ENCODE measurements around a stretch of chr22.

DNA sequence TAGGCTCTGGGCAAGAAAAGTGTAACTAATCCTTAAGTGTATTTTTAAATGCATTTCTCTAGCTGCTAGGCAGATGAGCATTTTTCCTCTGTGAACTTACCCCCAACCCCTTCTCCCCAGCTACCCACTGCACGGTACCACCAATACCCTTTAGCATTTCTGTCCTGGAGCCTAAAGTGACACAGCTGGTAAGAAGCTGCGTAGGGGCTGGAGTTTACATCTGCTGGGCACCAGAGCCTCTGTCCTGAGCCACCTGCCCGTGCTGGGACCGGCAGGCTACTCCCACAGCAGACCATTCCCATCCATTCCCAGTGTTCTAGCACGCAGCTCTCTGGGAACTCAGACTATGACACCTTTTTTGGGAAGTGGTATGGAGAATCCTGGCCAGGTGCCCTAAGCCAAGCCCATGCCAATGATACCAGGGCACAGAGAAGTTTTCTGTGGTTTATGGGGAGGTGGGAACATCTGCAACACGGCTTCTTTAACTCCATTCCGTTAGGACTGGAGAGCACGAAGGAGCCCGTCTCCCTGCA, 2.5 kb downstream of the TUBA8 start:
- PRO-cap, 2 experiments: no peak in any of the 2 experiments

GRCh38 chr22:18115780-18116289, 5.2 kb downstream of the TUBA8 start:
- PRO-cap, 2 experiments: no peak in any of the 2 experiments

- PRO-cap, 2 experiments: no peak in any of the 2 experiments
These were observed 7.3 kb downstream of the USP18 start for GRCh38 chr22:18157311-18157715.

GRCh38 chr22:18967463-18968192, 31.5 kb upstream of the PRODH start:
- PRO-cap, 2 experiments: no peak in any of the 2 experiments

DNA sequence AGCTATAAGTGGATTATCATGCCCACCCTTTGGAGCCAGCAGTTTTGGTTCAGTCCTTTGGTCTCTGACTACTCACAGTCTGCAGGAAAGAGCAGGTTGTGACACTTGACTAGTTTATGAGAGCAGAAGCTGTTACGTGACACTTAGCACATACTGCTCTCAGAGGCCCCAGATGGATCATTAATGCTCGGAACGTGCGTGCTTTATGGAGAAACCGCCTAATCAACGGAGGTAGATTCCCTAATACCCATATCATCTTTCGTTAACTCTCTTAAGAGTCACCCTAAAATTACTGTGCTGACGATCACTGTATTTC, 66.3 kb upstream of the PRODH start:
- PRO-cap, 2 experiments: no peak in any of the 2 experiments

DNA sequence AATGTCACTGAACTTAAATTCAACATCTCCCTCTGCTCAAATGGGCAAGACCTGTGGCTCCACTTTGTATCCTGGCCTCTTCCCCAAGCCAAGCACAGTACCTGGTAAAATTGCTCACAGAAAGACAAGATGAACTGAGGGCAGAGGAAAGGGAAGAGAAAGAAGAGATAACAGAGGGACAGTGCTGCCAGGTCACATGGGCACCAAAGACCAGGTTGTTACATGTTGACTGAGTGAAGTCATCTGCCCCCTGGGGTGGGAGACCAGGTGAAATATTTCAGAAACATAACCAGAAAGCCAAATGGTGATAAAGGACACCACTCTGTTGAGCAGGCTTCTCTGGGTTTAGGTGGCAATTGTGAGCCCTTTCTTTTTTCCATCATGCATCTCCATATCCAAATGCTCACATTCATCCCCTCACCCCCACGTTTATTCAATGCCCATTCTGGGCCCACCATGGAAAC, 51.8 kb downstream of the DGCR2 start:
- PRO-cap, 2 experiments: no peak in any of the 2 experiments

GRCh38 chr22:19081369-19082046, 40.7 kb downstream of the DGCR2 start:
- PRO-cap, 2 experiments: no peak in any of the 2 experiments

DNA sequence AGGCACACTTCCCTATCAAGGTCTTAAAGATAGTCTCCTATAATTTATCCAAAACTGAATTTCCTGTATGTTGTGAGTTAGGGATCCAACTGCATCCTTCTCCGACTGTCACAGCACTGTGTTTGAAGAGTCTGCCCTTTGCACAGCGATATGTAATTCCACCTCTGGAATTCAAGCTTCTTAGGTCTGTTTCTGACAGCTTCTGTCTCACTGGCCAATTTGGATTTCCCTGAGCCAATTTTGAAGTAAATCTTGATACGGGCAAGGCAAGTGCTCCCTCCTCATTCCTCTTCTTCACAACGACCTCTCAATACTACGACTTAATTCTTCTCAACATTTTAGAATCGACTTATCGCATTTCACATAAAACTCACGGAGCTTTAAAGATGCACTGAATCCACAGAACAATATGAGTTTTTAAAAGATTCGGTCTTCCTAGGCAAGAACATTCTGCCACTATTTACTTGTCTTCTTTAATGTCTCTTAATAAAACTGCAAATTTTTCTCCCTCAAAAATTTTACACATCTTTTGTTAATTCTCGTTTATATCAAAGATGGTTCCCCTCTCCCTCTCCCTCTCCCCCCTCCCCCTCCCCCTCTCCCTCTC, 39.0 kb downstream of the DGCR2 start:
- PRO-cap, 2 experiments: no peak in any of the 2 experiments

- PRO-cap, 2 experiments: no peak in any of the 2 experiments
These were observed 2.9 kb downstream of the SLC25A1 start for GRCh38 chr22:19175285-19176402.

- PRO-cap, 2 experiments: no peak in any of the 2 experiments
These were observed 1.7 kb downstream of the SLC25A1 start for GRCh38 chr22:19176440-19177563.

DNA sequence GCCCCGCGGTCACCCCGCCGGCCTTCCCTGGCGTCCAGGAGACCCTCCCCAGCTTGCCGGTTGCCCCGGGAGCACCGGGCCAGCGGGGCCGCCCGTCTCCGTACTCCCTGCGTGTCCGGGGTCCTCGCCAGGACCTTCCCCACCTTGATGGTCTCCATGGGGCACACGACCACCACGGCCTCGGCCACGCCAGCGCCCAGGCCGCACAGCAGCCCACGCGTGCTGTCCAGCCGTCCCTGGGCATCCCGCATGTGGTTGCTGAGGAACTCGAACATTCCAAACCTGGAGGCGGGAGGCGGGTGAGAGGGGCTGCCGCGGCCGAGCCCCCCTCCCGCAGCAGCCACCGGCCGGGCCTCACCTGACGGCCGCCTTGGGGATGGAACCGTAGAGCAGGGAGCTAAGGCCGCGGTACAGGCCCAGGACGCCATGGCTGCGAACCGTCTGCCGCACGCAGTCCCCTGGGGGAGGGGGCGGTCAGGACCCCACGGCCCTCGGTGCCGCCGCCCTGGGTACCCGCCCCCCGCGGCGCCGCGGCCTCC, 883 bp downstream of the SLC25A1 start:
- PRO-cap, 2 experiments: no peak in any of the 2 experiments

GRCh38 chr22:19259409-19259920, 32.1 kb downstream of the CLTCL1 start:
- PRO-cap, 2 experiments: no peak in any of the 2 experiments

DNA sequence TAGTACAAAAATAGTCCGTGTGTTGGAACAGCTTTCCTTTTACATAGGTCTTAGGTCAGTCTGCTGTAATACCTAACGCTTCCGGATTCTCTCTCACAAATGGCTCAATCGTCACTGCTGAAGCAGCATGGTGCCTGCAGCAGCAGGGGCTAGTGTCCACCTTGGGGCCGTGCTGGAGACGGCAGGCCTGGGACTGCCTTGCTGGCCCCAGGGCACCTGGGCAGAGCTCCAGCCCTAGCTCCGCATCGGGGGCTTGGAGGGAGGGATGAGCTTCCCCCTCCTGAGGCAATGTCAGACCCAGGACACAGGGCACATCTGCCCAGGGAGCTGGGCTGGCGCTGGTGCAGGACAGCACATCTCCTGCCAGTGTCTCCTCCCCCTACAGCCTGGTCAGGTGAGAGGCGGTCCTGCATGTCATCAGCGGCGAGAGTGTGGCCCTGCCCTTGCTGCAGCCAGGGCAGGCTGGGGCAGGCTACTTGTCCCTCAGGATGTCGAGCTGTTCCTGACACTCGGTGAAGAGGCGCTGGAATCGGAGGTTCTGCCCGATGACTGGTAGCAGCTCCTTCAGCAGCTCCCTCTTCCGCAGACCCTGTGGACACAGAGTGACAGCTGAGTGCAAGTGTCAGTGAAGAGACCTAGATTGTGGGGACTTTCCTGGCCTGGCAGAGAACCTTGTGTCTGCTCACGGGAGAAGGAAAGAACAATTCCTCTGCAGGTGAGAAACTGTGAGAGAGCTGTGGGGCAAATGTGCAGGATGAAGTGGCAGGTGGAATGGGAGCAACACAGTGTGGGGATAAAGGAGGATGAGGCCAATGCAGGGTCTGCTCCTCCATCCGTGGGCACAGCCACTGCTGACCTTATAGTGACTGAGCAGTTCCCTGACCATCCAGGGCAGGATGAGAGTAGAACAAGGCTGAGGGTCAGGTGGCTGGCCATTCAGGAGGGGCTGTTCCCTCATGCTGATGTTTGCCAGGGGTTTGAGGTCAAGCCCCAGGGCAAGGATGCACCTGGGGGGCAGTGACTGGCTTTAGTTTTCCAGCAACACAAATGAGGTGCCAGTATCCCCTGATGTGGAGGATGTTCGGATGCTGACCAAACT, 39.8 kb upstream of the CLTCL1 start:
- PRO-cap, 2 experiments: no peak in any of the 2 experiments

- PRO-cap, 2 experiments: no peak in any of the 2 experiments
These were observed 6.4 kb downstream of the HIRA start for GRCh38 chr22:19424986-19425749.

GRCh38 chr22:19448028-19448763, 685 bp upstream of the C22orf39 start:
- PRO-cap, 2 experiments: no peak in any of the 2 experiments

DNA sequence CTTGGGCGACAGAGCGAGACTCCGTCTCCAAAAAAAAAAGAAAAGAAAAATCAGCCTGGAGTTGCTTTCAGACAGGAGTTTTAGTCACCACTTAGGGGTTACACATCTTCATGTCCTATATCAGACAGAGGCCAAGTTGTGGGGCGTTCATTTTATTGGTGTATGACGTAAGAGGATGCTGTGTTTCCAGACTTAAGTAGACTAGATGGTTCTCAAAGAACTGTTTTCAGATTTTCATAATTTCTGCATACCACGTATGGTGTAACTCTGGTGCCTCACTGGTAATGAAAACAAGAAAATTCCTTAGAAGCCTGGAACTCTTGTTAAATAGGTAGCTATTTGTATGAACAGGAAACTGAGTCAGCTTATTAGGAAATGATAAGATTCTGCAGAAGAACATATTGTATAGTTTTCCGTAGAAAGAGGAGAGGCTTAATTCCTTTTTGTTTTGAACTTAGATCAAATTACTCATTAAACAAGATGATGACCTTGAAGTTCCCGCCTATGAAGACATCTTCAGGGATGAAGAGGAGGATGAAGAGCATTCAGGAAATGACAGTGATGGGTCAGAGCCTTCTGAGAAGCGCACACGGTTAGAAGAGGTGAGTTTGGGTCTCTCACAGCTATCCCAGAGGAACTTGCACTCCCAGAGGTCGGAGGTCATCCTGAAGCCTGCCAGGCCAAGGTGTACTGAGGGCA, 3.8 kb downstream of the CDC45 start:
- PRO-cap, 2 experiments: no peak in any of the 2 experiments

- PRO-cap, 2 experiments: peak in 1 of 2 experiments; most common plus-strand start chr22:19520307 (in 1); most common minus-strand start chr22:19520287 (in 1)
These were observed 4.2 kb downstream of the CLDN5 start for GRCh38 chr22:19519625-19520710.

GRCh38 chr22:19544026-19544715, 20.0 kb upstream of the CLDN5 start:
- PRO-cap, 2 experiments: no peak in any of the 2 experiments

DNA sequence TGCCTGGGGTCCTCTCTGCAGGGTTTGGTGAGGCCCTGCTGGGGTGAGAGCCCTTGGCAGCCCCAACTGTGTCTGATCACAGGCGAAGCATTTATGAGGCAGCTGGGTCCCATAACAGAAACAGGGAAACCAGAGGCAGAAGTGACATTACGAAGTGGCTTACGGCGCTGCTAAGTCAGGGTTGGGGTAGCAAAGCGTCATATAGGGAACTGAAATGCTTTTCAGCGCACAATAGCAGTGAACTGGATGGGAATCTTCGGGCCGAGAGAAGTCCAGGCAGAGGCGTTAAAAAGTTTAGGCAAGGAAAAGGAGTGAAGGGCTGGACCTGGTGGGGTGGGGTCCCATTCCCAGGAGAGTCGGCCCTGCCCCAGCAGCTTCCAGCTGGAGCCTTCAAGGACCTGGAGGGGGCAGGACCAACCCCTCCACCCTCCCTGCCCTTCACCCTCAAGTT, 92.1 kb upstream of the SEPTIN5 start:
- PRO-cap, 2 experiments: no peak in any of the 2 experiments

GRCh38 chr22:19766833-19767581, 6.4 kb downstream of the TBX1 start:
- PRO-cap, 2 experiments: no peak in any of the 2 experiments

All from cerebral cortex (tissue), 2 donors.